ENCODE measurements around the genes NCK1, SOX14, FAIM, PIK3CB, PRR23A and CLSTN2.

DNA sequence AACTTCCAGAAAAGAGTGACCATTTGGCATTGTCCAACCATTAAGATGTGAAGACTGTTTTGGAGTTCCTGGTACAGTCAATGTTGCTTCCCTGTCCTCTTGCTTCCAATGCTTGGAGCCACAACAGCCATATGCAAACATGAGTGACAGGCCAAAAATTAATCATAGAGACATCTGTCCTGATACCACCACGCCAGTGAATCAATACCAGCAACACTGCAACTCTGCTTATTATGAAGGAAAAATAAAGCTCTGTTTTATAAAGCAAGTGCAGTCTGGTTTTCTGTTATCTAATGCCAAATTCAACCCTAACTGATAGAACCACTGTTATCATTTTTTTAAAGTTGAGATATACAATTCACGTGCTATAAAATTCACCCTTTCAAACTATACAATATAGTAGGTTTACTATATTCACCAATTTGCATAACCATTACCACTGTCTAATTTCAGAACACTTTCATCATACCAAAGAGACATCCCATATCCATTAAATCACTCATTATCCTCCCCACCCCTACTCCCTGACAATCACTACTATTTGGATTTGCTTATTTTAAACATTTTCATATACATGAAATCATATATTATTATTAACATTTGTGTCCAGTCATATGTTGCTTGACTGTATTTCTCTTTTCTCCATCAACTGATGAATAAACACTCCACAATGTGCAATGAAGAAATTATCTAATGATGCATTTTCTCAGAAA, 76.8 kb downstream of the STAG1 start:
- RRBS, result no CpG with 5 or more reads among the region's 2 CpGs

DNA sequence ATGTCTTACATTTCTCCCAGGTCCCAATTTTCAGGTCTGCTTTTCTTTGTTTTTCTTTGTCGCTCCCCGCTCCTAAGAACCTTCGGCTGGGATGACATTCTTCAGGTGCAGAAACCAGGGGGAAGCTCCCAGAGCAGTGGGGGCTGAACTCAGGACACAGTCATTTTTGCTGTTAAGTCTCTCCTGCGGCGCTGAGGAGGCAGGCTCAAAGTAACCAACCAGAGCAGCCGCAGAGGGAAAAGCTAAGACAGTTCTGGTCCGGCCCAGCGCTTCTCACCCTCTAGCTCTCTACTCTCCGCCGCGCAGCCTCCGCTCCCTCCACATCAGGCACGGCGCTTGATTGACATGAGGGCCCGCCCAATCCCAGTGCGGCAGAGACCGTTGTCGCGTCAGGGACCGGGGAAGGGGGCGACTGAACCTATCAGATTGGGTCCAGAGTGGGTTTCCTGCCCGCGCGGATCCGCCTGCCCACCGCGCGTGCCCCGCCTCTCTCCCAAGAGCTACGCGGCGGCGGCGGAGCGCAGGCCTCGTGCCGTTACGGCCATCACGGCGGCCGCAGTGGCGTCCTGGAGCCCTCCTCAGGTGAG, at the start of gene NCK1:
Gene NCK1 (plus strand): TSS at position 471 of the 587 bp plus-strand sequence.
- RRBS, result no CpG with 5 or more reads among the region's 42 CpGs

- RRBS, result 1% methylated on average over 2 of the region's 21 CpGs
These were observed 56.4 kb downstream of the IL20RB start for GRCh38 chr3:137013869-137014881.

GRCh38 chr3:137509524-137510133, 254.5 kb upstream of the SOX14 start:
- RRBS, result 52% methylated on average over 4 of the region's 21 CpGs

- RRBS, result 2% methylated on average over 18 of the region's 36 CpGs
These were observed at the start of gene SOX14 for GRCh38 chr3:137763885-137764416. TSS of gene SOX14 (plus strand) at chr3:137764315.

GRCh38 chr3:138019142-138019811, 9.3 kb downstream of the CLDN18 start:
- RRBS, result no CpG with 5 or more reads among the region's 4 CpGs

DNA sequence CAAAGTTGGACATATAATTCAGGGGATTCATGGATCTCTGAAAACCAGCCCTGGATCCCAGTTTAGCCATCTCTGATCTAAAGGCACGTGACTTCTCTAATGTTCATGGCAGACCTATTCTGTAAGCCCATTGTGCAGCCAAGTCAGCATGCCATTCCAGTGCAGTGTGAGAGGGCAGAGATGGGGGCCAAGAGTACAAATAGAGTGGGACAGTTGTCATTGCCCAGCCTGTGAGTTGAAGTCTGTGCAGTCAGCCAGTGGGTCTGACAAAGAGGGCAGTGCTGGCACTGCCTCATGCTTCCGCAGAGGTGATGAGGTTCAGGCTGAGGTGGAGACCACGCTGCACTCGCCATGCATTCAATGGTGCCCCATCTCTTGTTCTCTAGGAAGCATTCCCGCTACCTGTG, 3.5 kb downstream of the MRAS start:
- RRBS, result no CpG with 5 or more reads among the region's 5 CpGs

GRCh38 chr3:138608414-138609147, at the start of gene FAIM:
TSS of gene FAIM (plus strand) at chr3:138608771.
- RRBS, result under 1% methylated on average over 31 of the region's 69 CpGs

DNA sequence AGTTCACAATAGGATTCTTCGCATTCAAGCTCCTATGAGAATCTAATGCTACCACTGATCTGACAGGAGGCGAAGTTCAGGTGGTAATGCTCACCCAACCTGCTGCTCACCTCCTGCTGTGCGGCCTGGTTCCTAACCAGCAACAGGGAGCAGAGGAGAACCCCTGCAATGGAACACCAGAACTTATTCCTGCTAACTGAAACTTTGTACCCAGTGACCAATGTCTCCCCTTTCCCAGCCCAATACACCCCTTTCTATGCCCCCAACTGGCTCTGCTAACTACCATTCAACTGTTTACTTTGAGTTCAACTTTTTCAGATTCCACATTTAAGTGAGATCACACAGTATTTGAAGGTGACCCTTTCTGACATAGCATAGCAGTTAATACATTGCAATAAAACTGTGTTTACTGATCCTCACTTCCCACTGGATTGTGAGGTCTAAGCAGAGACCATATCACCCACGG, 84.2 kb downstream of the PIK3CB start:
- RRBS, result no CpG with 5 or more reads among the region's 4 CpGs

DNA sequence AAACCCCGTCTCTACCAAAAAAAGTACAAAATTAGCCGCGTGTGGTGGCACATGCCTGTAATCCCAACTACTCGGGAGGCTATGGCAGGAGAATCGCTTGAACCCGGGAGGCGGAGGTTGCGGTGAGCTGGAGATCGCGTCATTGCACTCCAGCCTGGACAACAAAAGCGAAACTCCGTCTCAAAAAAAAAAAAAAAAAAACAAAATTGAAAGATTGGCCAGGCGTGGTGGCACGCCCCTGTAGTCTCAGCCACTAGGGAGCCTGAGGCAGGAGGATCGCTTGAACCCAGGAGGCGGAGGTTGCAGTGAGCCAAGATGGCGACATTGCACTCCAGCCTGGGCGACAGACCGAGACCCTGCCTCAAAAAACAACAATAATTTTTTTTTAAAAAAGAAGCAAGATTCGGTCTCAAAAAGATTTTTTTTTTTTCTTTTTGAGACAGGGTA, 2.1 kb downstream of the PIK3CB start:
- RRBS, result no CpG with 5 or more reads among the region's 20 CpGs

DNA sequence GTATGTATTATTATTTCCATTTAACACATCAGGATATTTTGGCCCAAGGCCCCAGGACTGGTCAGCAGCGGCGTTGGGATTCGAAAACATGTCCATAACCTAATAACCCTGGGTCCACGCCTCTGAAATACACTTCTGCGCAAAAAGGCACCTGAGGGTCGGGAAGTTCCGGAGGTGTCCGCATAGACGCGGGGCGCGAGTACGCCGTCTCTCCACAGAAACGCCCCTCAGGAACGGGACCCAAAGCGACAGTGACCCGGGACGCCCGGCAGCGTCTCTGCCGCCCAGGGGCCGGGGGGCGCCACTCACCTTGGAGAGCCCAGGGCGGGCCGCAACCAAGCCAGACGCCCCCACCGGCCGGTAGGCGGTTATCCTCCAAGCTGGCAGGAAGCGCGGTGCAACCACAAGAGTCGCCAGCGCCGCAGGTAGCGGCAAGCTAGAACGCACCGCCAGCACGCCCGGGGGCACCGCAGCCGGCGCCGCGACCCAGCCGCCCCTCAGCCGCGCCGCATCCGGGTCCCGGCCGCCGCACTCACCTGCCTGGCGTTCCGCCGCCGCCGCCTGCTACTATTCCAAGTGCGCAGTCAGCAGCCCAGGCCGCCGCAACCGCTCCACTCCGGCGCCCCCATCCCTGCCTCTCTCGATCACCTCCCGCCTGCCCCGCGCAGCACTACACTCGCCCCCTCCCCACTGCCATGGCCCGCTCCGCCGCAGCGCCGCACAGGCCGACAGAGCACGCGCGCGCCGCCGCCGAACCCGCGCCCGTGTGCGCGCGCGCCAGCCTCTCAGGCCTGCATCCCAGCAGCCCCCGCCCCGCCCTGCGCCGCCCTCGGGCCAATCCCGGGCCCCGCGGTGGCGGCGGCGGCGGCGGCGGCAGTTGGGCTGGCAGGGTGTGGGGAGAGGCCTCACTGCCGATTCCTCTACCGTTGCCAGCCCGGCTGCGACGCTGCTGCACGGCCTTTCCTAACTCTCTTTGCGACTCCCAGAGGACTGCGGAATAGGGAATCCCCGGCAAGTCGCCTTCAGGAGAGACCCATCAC, at the start of gene PIK3CB:
Gene PIK3CB (minus strand): TSS at position 770 of the 1,040 bp plus-strand sequence.
- RRBS, result 2% methylated on average over 52 of the region's 113 CpGs

- RRBS, result 66% methylated on average over 4 of the region's 43 CpGs
These were observed at the start of gene PRR23A for GRCh38 chr3:139006237-139006750. TSS of gene PRR23A (minus strand) at chr3:139006268.

DNA sequence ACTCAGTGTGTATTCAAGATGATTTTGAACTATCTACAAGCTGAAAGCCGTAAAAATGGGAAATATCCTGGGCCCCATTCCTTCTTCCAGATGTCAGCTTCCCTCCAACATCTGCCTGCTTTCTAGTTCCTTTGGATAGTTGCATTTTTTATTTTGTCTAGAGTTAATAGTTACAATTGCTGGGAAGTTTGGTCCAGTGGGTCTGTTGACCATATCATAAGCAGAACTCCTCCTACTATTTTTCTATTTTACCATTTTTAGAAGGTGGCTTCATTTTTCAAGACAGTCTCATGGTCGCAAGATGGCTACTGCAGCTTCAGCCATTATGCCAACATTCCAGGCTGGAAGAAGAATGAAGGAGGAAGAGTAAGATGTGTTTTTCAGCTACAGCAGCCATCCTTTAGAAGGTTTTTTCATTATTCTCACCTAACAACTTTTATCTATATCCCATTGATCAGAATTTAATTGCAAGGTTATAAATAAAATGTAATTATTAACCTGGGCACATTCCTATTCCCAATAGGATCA, 127.4 kb upstream of the MRPS22 start:
- RRBS, result no CpG with 5 or more reads among the region's 2 CpGs

DNA sequence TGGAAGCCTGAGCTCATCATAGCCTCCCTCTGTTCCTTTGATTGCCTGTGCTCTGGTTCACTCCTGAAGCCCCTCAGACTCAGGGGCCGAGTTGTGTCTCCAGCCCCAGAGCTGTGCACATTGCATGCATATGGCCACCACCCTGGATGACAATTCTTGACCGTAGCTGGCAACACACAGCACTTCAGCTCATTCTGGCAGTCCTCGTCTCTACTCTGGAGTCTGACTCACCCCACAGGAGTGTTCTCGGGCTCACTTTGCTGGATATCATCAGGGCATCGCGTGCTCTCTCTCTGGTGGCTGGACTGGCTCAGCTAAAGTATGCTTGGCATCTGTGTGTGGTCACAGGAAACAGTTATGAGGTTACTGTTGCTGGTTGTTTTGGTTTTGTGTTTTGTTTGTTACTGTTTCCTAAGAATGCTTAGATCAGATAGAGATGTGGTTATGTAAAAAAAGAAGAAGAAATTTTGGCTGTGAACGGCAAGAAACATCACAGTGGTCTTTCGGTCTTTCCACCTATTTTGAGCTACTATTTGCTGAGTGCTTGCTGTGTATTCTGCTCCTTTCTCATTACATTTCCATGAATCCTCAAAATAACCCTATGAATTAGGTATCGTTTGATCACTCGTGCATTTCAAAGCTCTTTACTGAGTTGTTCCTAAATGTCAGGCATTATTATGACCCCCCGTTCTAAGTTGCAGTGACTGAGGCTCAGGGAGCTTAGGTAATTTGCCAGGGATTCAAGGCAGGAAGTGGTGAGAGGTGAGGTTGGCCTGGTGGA, 41.5 kb upstream of the MRPS22 start:
- RRBS, result no CpG with 5 or more reads among the region's 11 CpGs

- RRBS, result no CpG with 5 or more reads among the region's 7 CpGs
These were observed 41.6 kb downstream of the RBP2 start for GRCh38 chr3:139434498-139435354.

GRCh38 chr3:139774461-139774759, 96.6 kb upstream of the NMNAT3 start:
- RRBS, result no CpG with 5 or more reads among the region's 2 CpGs

GRCh38 chr3:139934812-139935851, at the start of gene CLSTN2:
TSS of gene CLSTN2 (plus strand) at chr3:139935185.
- RRBS, result 3% methylated on average over 42 of the region's 101 CpGs

DNA sequence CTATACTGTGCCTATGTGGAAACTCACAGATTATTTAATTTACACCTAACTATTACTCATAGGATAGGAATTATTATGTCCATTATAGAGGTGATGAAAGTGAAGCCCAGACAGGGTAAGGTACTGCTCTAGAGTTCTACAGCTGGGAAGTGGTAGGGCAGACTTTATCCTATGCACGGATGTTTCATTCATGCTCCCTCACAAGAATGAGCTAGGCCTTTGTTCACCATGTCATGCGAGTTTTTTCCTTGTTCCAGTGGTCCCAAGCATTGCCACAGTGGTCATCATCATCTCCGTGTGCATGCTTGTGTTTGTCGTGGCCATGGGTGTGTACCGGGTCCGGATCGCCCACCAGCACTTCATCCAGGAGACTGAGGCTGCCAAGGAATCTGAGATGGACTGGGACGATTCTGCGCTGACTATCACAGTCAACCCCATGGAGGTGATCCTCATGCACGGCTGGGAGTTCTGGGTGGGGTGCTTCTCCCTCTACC, 114.1 kb upstream of the TRIM42 start:
- RRBS, result no CpG with 5 or more reads among the region's 10 CpGs

DNA sequence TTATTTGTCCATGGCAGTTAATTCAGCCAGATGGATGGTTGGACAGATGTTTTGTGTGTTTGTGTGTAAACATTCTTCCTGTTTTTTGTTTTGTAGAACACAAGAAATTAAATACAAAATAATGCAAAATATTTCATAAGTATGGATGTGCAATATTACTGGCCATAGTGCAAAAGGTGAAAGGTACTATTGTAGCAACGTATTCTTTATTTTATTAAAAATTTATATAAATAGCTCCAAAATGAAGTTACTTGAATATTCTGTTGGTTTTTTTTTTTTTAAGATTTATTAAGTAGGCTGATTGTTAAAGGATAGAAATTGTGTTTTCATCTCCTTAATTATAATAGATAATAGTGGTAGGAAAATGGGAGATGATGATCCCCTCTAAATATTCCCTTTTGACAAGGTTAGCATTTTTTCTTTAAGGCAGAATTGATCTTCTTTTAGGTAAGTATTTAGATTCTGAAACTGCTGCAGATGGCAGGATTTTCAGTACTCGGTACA, 24.7 kb downstream of the SLC25A36 start:
- RRBS, result no CpG with 5 or more reads among the region's 2 CpGs

- RRBS, result no CpG with 5 or more reads among the region's 10 CpGs
These were observed 36.0 kb downstream of the SLC25A36 start for GRCh38 chr3:140977520-140978085.